Rectum (tissue), 1 donor: ENCODE measurements around a stretch of chrX.

- PRO-cap = no peak
These were observed 533 bp upstream of the NDP start for GRCh38 chrX:43973738-43974107.

GRCh38 chrX:44306058-44306710, 37.3 kb downstream of the EFHC2 start:
- PRO-cap = no peak

- PRO-cap = no peak
These were observed 2.3 kb downstream of the KDM6A start for GRCh38 chrX:44875098-44875788.

DNA sequence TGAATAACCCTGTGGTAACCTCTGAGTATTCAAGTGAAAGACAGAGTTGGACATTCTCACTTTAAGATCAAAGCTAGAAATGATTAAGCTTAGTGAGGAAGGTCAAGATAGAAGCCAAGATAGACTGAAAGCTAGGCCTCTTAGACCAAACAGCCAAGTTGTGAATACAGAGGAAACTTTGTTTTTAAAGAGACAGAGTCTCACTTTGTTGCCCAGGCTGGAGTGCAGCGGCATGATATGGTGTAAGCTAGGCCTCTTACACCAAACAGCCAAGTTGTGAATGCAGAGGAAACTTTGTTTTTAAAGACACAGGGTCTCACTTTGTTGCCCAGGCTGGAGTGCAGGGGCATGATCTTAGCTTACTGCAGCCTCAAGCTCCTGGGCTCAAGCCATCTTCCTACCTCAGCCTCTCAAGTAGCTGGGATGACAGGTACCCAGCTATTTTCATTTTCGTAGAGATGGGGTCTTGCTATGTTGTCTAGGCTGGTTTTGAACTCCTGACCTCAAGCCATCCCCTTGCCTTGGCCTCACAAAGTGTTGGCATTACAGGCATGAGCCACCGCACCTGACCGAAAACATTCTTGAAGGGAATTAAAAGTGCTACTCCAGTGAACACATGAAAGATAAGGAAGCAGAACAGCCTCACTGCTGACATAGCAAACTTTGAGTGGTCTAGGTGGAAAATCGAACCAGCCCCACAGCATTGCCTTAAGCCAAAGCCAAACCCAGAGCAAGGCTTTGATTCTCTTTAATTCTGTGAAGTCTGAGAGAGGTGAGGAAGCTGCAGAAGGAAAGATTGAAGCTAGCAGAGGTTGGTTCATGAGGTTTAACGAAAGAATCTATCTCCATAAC, 64.9 kb downstream of the KDM6A start:
- PRO-cap = no peak

- PRO-cap = unidirectional peak, minus-strand start at chrX:44997511
These were observed 124.7 kb downstream of the KDM6A start for GRCh38 chrX:44997391-44998358.

DNA sequence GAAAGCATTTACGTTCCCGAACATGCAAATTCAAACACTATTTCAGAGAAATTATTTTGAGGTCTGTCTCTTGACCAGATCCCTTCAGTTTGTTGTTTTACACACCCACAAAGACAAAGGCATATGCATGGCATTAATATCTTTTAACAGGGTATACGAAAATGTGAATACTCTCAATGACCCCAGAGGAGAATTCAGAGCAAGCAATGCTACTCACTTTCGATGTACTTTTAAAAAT, 566.9 kb upstream of the DIPK2B start:
- PRO-cap = no peak

DNA sequence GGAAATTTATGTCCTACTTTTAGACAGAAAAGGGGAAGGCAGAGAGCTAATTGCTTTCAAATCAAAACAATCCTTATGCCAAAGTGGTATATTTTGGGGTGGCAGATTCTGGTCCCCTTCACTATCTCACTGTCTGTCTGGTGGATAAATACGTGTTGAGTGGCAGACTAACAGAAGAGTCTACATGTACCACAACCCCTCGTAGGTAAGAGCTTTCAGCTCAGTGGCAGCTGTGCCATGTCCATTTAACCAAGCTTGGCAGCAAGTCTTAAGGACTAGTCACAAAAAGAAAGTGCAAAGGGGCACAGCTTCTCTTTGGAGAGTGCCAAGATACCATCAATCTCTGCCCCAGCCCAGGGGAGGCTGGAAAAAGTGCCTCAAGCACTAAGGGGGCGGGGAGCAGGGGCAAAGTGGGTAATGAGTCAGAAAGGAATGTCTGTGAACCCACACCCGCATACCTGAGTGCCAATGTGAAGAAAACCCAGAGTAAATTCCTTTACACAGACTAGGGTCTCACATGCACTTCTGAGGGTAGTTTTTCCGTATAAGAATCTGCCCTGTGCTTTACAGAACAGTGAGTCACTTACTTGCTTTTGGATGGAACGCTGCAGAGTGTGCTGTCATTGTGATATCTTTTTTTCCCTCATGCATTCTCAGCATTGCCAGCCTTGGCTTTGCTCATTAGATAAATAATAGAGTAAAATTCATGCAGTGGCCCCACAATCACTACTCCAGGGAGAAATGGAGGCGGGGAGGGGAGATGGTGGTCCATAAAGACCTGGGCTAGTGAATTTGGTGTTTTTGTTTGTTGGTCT, 121.7 kb upstream of the KRBOX4 start:
- PRO-cap = no peak

DNA sequence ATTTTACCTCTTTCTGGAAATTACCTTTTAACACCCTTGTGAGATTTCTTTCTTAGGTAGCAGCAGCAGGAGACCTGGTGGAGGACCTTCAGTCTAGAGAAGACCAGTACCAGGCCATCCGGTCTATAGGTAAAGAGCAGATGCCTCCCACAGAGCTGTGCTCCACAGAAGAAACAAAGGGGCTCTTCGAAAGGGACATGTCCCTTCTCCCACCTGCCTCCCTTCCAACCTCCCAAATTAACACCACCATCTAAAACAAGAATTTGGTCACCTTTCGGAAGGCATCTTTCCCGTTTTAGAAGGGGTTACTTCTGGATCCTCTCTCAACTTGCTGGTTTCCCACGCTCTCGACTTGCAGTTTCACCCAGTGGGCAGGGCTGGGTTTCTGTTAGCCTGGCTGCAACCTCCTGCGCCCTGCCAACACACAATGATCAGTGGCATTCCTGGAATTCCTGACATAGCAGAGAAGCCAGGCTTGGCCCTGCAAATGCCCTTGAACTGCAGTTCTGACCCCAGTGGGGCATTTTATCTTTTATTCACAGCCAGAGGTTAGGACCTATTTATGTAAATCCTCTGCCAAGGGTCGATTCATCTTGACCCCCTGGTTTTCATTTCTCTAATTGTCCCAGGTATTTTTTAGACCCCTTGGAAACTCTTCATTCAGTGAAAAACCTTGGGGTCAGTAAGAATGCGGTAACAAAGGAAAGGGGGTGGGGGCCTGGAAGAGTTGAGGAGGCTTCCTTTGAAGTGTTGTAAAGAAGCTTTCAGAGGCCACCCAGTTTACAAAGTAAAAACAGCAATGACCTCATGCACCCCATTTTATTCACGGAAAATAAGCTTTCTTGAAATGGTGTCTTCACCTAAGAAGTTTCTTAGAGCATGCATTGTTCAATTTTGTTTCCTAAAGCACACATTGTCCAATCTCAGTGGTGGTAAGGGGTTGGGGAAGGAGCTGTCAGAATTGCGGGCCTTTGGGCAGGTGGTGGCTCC, 119.5 kb upstream of the KRBOX4 start:
- PRO-cap = no peak

DNA sequence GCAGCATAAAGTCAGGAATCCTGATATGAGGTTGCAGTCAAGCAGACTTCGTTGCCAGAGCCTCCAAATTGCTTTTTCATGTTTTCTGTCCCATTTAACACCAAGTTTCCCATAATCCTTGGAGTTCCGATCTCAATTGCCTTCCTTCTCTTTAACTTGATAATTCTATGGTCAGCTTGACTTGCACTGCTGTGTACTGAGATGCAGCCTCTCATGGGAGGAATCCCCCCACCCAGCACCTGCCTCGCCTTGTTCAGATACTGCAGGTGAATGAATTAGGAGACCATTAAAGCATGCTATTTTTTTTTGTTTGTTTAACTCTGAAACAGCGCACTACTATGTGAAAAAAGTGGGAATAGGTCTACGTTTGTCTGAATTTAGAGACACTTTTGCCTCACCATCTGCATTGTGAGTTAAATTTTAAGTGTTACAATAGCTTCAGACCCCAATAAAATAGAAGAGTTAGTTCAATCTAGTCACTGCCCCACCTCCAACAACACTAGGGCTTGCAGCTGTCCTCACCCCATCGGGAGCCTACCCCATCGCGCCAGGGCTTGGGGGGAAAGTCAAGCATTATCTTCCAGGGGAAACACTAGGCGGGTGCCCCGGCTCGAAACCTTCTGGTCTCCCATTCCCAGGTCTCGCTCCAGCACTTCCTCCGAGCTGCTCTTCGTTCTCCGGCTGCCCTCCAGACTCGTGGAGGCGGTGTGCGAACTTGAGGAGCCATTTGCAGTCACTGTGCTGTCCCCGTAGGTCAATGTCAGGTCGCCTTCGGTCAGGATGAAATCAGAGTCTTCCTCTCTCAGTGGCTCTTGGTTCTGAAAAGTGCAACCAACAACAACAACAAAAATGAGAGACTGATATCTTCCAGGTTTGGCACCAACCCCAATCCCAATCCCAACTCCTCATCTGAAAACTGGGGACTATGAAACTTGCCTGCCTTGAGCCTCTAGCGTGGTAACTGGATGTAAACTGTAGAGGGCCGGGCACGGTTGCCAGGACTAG, 33.1 kb downstream of the CHST7 start:
- PRO-cap = no peak

DNA sequence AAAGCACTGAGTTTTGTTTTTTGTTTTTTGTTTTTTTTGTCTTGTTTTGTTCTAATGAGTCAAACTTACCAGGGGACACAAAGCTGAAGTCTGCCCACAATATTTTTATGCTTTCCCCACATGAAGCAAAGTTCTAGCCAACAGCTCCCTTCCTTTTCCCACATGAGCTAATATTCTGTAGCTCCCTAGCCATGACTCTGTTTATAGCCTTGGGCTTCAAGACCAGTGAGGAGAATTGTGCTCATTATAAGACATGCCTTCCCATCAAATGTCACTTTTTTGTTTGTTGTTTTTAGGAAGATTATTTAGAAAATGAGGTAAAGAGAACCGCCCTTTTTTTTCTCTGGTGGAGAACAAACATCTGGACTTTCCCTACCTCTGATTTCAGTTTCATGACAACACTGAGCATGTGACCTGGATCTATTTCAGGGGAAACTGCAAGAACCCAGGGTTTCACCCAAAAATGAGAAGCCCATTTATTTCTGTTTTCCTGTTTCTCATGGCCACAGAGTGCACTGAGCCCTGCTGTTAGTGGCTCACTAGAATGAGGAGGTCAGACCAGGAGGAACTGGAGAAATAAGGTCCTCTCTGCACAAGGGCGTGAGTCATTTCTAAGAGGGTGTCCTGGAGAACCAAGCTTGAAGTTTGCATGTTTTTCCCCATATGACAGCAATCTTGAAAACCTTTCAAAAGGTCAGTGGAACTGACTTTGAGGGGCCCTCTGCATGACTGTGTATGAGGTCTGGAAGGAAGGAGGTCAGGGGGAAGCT, 55.0 kb downstream of the CHST7 start:
- PRO-cap = no peak

DNA sequence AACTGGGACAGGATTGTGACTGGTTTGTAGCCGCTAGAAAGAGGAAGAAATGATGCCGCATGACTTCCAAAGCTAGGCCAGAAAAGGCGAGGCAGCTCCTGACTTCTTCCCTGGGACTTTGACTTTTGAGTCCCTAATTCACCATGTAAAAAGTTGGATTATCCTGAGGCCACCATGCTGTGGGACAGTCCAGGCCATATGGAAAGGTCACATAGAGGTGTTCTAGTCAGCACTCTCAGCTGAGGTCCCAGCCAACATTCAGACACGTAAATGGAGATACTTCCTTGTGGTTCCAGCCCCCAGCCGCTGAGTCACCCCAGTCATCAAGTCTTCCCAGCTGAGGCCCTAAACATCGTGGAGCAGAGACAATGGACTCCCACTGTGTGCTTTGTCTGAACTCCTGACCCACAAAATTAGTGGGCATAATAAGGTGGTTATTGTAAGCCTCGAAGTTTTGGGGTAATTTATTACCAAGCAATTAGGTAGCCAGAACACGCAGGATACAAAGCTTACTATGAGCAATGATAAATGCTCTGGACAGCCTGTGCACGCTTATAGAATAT, 33.0 kb upstream of the SLC9A7 start:
- PRO-cap = no peak

DNA sequence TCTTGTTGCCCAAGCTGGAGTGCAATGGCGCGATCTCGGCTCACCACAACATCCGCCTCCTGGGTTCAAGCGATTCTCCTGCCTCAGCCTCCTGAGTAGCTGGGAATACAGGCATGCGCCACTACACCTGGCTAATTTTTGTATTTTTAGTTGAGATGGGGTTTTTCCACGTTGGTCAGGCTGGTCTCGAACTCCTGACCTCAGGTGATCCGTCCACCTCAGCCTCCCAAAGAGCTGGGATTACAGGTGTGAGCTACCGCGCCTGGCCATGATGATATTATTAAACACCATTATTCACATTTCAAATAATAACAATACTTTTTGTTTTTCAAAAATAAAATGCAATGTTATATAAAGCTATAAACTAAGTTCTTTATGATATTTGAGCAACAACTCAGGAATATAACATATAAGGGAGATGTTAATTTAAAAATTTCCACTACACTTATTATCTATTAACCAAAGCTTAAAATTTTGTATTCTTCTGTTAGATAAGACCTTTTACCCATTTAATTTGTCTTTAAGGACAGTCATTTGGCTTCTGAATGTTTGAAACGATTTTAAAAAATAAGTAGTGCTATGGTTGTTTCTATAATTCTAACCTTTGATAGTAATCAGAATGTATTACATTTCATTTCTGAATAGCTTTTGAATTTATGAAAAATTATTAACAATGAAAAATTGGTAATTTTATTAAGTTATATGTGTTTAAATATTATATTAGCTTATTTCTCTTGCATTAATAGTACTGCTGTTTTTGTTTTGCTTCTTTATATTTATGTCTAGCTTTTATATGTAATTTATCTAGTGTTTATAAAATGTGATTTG, 30.5 kb upstream of the JADE3 start:
- PRO-cap = no peak

- PRO-cap = no peak
These were observed 7.5 kb downstream of the UBA1 start for GRCh38 chrX:47201046-47201603.

- PRO-cap = bidirectional peak, plus-strand start at chrX:47217499, minus-strand start at chrX:47217250; bidirectional peak, plus-strand start at chrX:47218052, minus-strand start at chrX:47217778
These were observed 980 bp upstream of the CDK16 start for GRCh38 chrX:47217400-47218001.

- PRO-cap = no peak
These were observed 4.9 kb downstream of the CDK16 start for GRCh38 chrX:47223313-47223867.

DNA sequence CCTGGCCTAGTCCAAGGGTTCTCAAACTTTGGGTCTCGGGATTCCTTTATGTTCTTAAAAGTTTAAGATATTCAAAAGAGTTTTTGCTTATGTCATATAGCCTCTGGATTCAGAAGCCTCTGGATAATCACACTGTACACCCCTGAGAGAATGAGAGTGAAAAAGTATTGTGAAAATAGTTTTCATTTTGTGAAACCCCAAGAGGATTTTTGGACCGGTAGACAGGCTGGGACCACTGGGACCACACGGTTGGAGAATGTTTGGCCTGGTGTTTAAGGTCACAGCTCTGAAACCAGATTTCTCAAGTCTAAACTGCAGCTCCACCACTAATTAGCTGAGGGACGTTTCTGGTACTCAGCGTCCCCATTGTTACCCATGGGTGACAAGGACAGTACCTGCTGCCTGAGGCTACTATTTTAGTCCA, 719 bp upstream of the USP11 start:
- PRO-cap = no peak

GRCh38 chrX:47232502-47232796, 360 bp upstream of the USP11 start:
- PRO-cap = no peak

DNA sequence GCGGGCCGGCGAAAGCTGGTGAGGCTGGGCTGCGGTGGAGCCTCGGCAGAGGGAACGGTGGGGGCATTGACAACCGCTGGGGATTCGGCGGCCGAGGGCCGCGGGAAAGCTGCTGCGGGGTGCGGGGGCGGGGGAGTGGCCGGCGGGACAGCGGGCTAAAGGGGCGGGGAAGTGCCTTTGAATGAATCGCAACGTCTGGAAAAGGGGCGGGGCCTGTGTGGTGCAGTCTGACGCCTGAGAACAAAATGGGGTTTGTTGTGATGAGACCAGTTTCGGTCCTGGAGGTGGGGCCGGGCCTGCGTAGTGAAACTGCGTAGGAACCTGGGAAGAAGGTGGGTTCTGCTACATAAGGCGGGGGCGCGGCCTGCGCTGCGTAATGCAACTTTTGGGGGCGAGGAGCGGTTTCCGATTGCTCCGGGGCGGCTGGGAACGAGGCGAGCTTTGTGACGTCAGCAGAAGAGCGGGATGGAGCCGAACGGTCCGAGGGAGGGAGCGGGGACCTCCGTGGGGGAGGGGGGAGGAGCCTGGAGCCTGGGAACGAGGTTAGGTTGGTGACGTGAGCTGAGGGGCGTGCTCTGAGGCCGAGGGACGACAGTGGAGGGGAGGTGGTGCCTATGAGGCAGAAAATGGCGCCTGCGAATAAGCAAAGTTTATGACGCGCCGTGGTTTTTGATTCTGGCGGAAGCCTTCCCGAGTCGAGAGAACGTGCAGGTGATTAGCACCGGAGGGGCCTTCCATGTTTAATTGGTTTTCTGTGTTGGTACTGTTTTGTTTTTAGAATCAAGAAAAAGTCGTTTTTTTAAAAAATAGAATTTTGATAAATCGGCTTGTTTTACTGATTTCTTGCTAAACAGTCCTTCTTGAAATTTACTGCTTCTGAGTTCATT, 636 bp downstream of the USP11 start:
- PRO-cap = bidirectional peak, plus-strand start at position 243 of the sequence, minus-strand start at position 149 of the sequence; bidirectional peak, plus-strand start at position 714 of the sequence, minus-strand start at position 443 of the sequence

- PRO-cap = no peak
These were observed 20.3 kb downstream of the ZNF41 start for GRCh38 chrX:47462745-47463123.

GRCh38 chrX:47558441-47558897, 2.5 kb upstream of the ARAF start:
- PRO-cap = no peak